Glomerular endothelial cell (primary cell): ENCODE measurements around the genes DBNL and TMED4.

GRCh38 chr7:44005917-44006500, 8.3 kb downstream of the SPDYE1 start:
- RAMPAGE, long total RNA, result no peak

- RAMPAGE, long total RNA, result start-site peak on the plus strand at chr7:44044688-44044733, 941 and 648 reads in 2 replicates
Measured at GRCh38 chr7:44044332-44044834, at the start of gene DBNL. Gene DBNL (plus strand): TSS chr7:44044702.

GRCh38 chr7:44105166-44105929, 1.2 kb downstream of the AEBP1 start:
- RAMPAGE, long total RNA, result no peak

DNA sequence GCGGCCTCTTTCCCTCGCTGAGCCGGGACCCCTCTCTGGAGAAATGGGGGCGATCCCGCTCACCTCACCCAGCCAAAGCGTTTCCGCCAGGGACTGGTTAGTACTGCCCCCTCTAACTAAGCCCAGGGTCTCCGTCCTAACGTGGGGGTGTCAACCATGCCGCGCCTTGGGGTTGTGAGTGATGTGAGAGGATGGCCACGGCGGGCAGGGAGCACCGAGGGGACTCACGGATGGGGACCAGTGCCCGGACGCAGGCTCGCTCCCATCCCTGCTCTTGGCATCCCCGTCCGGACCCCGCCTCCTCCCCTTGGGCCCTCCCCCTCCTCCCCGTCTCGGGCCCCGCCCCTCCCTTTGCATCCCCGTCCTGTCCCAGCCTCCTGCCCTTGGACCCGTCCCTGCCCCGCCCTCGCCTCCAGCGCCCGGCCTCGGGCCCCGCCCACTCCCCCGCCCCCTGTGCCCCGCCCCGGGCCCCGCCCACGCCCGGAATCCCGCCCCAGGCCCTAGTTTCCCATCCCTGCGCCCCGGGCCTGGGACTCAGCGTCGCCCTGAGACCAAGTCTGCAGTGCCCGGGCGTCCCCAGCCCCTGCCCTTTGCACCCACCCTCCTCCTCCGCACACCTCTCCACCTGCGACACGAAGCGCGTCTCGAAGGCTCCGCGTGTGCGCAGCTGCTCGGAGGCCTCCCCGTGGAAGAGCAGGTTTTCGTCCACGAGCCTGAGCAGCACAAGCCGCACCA, 4.9 kb upstream of the MYL7 start:
- RAMPAGE, long total RNA, result no peak

GRCh38 chr7:44213153-44214074, 12.6 kb downstream of the YKT6 start:
- RAMPAGE, long total RNA, result no peak

DNA sequence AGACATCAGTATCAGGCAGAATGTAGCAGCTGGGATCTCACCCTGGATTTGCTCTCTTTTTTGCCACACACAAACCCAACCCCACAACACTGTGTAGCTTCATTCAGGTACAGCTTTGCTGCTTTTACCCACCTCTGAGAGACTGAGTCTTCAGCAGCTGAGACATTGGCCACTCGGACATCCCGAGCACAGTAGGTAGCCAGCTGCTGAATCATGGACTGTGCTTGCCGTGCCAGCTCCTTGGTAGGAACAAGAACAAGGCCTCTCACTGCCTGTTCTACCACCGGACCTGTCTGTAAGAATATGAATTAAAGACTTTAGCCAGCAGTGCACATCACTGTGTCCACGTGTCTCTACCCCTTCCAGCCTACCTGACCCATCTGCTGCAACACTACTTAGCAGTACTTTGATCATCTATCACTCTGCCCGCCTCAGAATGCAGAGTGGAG, 926 bp downstream of the DDX56 start:
- RAMPAGE, long total RNA, result no peak

GRCh38 chr7:44581861-44582416, at the start of gene TMED4:
Gene TMED4 (minus strand): TSS chr7:44582231.
- RAMPAGE, long total RNA, result start-site peak on the minus strand at chr7:44582187-44582214, 441 and 95 reads in 2 replicates

DNA sequence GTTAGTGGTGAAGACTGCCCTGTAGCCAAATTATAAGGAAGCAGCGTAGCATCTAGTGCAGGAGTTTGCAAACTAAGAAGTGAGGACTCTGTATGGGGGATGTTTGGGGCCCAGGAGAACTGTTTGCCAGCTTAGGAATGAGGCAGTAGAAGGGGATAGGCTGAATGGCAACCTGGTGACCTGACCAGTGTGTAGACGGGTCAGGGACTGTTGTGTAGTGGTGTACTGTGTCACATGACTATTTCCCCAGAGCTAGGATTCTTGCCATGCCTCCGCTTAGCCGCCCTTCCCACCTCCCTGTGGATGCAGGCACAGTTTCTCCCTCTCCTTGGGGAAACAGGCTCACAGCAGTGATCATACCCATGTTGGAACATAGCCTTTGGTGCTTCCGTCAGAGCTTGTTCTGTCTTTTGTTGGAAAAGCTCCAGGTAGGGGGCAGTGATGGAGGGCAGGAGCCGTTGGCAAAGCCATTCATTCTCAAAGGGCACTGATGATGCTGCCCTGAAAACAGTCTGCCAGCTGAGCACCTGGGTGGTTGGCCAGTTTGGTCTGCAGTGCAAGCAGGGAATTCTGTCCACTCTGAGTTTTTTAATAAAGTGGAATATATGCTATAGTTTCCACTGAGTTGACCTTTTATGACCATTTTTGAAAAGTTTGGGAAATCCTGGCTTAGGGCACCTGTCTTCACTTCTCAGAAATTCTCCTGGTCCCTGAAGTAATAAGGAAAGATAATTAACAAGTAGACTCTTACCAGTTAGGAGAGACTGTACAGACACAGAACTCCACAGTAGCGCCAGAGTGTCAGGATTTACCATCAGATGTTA, 44.4 kb downstream of the OGDH start:
- RAMPAGE, long total RNA, result no peak

GRCh38 chr7:44654088-44654838, 47.8 kb downstream of the OGDH start:
- RAMPAGE, long total RNA, result no peak

- RAMPAGE, long total RNA, result no peak
Measured at GRCh38 chr7:44761242-44762277, 12.9 kb downstream of the ZMIZ2 start.

- RAMPAGE, long total RNA, result no peak
Measured at GRCh38 chr7:44766307-44766947, 17.8 kb downstream of the ZMIZ2 start.

GRCh38 chr7:44804061-44804337, 7.5 kb downstream of the PPIA start:
- RAMPAGE, long total RNA, result no peak

DNA sequence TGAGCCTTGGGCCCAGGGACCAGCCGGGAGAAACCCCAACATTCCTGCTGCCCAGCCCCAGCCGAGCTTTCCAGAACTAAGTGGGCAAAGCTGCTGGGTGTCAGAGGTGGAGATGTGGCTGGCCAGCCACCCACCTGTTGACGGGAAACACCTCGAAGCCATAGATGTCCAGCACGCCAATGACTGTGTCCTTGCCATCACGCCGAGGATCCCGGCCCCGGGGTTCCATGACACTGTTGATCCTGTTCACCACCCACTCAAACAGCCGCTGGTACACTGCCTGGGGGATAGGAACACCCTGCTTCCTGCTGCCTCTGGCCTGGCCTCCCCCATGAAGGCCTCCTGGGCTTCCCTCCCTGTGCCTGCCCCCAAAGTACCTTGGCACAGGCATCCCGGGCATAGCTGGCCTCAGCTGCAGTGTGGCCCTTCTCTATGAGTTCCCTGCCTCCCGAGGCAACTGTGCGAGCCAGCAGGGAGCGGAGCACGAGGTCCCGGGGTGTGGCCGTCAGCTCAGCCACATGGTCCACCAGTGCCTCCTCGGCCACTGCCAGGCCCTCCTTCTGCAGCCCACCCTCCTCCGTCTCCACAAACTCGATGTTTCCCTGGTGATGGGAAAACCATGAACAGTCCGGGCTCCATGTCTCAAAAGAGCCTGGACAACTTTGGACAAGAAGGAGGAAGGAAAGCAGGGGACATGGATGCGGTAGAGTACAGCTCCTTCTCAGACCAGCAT, 8.2 kb downstream of the MYO1G start:
- RAMPAGE, long total RNA, result no peak

GRCh38 chr7:44980596-44981503, 2.0 kb upstream of the MYO1G start:
- RAMPAGE, long total RNA, result no peak

DNA sequence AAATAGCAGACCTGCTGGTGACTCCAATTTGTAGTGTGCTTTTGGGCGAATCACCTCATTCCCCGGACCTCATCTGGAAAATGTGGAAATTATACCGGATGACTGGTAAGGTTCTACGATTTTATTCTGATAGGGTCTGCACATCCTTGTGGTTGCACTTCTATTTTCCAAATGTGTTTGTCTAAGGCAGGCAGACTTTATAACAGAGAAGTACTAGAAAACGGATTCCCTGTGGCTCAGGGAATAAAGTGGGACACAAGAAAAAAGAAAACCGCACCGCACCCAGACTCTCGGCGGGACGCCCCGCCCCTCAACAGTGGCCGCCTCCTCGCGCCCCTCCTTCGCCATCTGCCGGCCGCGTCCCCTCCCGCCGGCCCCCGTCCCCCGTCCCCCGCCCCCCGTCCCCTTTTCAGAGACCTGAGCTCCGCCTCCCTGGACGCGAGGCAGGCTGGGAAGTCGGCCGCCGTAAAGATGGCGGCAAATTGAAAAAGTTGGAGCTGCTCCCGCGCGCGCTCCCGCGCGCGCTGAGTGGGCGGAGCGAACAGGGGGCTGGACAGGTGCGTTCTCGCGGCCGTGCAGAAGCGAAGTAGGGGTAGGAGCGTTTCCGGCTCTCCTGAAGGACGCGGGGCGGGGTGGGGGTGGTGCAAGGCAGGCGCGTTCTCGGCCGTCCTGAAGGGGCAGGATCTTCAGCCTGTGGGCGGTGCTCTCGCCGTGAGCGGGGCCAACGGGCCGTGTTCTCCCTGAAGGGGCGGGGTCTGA, 521 bp upstream of the CCM2 start:
- RAMPAGE, long total RNA, result no peak

- RAMPAGE, long total RNA, result no peak
Measured at GRCh38 chr7:45101361-45101757, 10.1 kb downstream of the TBRG4 start.

DNA sequence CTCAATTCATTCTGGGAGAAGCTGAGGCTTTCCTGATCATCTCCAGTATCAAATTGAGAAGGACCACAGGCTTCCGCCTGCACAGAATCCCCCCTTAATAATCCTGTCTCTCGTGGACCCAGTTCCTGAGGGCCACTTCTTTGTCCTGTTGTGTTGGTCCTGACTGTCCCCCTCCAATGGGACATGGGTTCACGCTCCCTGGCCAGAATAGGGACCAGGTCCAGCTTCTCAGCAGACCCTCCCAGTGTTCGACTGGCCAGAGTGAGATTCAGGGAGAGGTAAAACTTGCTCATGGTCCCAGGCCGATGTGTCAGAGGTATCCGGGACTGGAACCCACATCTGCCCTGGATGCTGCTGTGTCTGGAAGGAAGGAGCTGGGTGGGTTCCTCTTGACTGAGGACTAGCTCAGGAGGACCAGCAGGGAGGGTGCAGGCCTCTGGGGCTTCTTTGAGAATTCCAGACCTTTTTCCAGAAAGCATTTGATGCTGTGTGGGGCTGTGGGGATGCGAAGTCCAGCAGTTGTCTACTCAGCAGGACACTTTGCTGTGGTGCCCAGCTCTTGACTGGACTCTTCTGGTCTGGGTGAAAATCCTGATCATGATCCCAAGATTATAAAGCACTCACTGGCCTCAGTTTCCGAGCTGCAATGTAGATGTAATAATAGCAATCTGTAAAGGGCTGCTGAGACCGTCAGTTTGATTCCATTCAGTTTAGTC, 1.6 kb downstream of the RAMP3 start:
- RAMPAGE, long total RNA, result no peak

GRCh38 chr7:45259537-45260263, 102.1 kb downstream of the RAMP3 start:
- RAMPAGE, long total RNA, result no peak

- RAMPAGE, long total RNA, result no peak
Measured at GRCh38 chr7:45691037-45691422, 116.9 kb downstream of the ADCY1 start.

DNA sequence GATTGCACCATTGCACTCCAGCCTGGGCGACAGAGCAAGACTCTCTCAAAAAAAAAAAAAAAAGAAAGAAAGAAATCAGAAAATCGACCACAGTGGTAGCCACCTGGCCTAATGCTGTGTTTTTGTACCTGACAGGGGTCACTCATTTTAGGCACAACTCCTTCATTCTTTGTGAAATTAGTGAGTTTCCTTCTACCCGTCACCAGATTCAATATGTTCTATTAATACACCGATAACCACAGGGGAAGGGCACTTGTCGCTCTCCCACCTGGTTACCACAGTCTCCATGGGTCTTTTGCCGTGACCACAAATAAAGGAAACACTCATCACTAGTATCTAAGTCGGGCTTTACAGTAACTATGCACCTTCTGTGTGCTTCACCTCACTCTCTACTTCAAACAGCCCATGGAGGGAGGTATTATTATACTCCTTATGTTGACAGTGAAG, 146.3 kb downstream of the ADCY1 start:
- RAMPAGE, long total RNA, result no peak